HEK293 (cell line): ENCODE measurements around the genes SLC36A4, GPR83 and SRSF8.

DNA sequence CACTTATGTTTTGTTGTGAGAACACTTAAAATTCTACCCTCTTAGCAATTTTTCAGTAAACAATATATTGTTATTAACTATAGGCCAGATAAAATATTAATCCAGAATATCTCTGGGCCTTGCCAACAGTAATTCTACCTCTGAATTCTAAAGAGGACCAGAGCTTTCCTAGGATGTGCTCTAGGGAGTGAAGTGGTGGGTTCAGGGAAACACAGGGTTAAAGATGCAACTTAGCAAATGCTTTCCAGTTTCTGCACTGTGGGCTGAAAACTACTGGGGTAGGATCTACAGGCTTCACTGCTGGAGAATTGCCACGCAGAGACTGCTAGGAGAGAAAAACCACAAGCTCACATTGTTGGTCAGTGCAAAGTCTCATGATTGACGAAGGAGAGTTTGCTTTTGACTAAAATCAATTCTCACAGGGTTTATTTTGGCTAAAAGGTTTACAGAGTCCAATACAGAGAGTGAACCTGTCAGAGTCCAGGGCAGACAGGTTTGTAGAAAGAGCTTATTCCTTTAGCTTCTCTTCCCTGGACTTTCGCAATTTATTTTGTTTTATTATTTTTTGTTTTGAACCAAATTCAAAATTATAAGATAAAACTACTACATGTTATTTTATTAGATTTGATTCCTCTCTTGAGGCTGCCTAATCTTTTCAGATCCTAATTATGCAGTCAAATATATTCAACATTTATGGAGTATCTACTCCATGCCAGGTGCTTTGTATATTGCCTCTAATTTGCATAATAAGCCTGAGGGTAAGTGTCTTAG lies 64.6 kb downstream of the MTNR1B start:
- PRO-cap, result no peak
- RRBS, 2 experiments, result no CpG with 5 or more reads among the region's 3 CpGs

DNA sequence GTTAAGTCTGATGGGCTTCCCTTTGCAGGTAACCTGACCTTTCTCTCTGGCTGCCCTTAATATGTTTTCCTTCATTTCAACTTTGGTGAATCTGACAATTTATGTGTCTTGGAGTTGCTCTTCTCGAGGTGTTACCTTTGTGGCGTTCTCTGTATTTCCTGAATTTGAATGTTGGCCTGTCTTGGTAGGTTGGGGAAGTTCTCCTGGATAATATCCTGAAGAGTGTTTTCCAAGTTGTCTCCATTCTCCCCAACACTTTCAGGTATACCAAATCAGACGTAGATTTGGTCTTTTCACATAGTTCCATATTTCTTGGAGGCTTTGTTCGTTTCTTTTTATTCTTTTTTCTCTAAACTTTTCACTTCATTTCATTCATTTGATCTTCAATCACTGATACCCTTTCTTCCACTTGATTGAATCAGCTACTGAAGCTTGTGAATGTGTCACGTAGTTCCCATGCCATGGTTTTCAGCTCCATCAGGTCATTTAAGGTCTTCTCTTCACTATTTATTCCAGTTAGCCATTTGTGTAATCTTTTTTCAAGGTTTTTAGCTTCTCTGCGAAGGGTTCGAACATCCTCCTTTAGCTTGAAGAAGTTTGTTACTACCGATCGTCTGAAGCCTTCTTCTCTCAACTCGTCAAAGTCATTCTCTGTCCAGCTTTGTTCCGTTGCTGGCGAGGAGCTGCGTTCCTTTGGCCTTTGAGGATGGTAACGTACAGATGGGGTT lies 20.8 kb downstream of the SLC36A4 start:
- PRO-cap, result no peak
- RRBS, 2 experiments, result no CpG with 5 or more reads among the region's 14 CpGs

- PRO-cap, result bidirectional peak, plus-strand start at chr11:93198152, minus-strand start at chr11:93197884
- RRBS, 2 experiments, result 1% methylated on average over 37 to 44 of the region's 68 CpGs
These were observed at the start of gene SLC36A4 for GRCh38 chr11:93197719-93198606. Gene SLC36A4, minus strand, starts transcription at chr11:93197991.

DNA sequence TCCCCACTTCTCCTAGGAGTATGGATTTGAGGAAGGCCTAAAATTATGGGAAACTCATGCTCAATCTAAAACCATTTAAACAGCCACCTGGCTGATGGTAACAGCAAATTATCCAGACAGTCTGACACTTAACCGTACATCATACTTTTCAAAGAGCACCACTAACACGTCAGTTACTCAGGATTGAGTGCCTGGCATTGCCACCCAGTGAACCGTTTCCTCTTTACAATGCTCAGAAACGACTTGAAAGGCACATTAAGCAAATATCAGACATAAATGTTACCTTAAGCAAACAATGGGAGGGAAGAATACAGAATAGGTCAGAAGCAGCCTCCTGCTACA lies 18.8 kb upstream of the SLC36A4 start:
- PRO-cap, result no peak
- RRBS, 2 experiments, result no CpG with 5 or more reads among the region's 4 CpGs

DNA sequence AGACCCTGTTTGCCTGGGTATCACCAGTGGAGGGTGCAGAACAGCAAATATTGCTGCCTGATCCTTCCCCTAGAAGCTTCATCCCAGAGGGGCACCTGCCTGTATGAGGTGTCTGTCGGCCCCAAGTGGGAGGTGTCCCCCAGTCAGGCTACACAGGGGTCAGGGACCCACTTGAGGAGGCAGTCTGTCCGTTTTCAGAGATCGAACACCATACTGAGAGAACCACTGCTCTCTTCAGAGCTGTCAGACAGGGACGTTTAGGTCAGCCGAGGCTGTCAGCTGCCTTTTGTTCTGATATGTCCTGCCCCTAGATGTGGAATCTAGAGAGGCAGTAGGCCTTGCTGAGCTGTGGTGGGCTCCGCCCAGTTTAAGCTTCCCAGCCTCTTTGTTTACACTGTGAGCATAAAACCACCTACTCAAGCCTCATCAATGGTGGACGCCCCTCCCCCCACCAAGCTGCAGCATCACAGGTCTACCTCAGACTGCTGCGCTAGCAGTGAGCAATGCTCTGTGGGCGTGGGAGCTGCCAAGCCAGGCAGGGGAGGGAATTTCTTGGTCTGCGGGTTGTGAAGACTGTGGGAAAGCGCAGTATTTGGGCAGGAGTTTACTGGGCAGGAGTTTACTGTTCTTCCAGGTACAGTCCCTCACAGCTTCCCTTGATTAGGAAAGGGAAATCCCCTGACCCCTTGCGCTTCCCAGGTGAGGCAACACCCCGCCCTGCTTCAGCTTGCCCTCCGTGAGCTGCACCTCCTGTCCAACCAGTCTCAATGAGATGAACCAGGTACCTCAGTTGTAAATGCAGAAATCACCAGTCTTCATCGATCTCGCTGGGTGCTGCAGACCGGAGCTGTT lies 98.6 kb downstream of the SMCO4 start:
- PRO-cap, result no peak
- RRBS, 2 experiments, result no CpG with 5 or more reads among the region's 17 CpGs

DNA sequence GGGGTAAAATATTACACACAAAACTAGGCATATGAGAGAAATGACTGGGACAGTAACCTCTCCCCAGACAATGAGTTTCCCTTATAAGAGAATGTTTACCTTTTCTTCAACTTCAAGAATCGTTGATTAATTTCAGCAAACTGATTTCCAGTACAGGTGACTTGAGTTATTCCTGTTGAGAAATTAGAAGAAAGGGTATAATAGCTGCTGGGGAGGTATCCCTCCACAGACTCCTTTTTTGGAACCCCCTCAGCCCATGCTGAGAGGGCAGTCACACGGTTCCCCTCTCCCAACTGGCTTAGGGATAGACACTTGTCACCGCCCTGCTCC lies 44.0 kb downstream of the SMCO4 start:
- PRO-cap, result no peak
- RRBS, 2 experiments, result no CpG with 5 or more reads among the region's 3 CpGs

DNA sequence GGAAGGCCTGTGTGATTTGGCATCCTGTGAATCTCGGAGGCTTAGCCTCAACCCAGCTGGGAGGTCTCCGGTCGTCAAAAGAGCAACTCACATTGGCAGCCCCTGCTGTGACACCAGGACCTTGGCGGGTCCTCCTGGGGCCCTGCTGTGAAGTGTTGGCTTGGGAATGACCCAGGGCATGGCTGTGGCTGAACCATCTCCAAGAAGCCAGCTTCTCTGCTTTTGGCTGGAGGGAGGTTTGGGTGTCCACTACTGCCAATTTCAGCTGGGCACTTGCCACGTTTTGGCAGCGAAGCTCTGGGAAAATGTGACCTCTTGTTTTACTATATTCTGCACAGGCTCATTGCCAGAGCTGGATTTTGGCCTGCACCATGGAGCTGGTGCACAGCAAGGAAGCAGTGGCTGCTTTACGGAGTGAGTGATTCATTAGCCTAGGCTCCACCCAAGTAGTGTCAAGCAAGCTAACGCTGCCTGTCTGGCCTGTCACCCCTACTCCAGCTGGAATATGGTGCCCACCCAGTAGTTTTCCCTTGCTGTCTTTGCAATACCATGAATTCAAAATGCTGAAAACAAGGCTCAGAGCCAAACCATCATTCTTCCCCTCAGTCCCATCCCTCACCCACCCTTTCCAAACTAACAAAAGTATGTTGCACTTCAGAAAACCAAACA lies 24.3 kb upstream of the SMCO4 start:
- PRO-cap, result no peak
- RRBS, 2 experiments, result no CpG with 5 or more reads among the region's 8 CpGs

GRCh38 chr11:93570675-93571274 lies 27.6 kb upstream of the SMCO4 start:
- PRO-cap, result no peak
- RRBS, 2 experiments, result no CpG with 5 or more reads among the region's 5 CpGs

GRCh38 chr11:93731242-93731972 lies 9.9 kb downstream of the TAF1D start:
- PRO-cap, result no peak
- RRBS, 2 experiments, result no CpG with 5 or more reads among the region's 5 CpGs

DNA sequence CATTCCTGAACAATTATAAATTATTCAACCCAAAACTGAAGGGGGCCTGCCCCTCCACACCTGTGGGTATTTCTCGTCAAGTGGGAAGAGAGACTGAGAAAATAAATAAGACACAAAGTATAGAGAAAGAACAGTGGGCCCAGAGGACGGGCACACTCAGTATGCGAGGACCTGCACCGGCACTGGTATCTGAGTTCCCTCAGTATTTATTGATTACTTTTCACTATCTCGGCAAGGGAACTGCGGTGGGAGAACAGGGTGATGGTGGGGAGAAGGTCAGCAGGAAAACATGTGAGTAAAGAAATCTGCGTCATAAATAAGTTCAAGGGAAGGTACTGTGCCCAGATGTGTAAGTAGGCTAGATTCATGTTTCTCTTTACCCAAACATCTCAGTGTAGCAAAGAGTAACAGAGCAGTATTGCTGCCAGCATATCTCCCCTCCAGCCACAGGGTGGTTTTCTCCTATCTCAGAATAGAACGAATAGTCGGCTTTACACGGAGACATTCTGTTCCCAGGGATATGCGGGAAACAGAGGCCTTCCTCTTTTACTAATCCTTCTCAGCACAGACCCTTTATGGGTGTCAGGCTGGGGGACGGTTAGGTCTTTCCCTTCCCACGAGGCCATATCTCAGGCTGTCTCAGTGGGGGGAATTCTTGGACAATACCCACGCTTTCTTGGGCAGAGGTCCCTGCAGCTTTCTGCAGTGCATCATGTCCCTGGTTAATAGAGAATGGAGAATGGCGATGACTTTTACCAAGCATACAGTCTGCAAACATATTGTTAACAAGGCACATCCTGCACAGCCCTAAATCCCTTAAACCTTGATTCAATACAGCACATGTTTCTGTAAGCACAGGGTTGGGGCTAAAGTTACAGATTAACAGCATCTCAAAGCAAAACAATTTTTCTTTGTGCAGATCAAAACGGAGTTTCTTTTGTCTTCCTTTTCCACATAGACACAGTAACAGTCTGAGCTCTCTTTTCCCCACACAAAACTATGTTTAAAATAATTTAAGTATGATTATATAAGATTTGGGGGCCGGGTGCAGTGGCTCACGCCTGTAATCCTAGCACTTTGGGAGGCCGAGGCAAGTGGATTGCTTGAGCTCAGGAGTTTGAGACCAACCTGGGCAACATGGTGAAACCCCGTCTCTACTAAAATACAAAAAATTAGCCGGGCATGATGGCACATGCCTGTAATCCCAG lies 3.6 kb downstream of the C11orf54 start:
- PRO-cap, result unidirectional peak, plus-strand start at position 131 of the sequence; bidirectional peak, plus-strand start at position 470 of the sequence, minus-strand start at position 191 of the sequence
- RRBS, 2 experiments, result no CpG with 5 or more reads among the region's 21 CpGs

DNA sequence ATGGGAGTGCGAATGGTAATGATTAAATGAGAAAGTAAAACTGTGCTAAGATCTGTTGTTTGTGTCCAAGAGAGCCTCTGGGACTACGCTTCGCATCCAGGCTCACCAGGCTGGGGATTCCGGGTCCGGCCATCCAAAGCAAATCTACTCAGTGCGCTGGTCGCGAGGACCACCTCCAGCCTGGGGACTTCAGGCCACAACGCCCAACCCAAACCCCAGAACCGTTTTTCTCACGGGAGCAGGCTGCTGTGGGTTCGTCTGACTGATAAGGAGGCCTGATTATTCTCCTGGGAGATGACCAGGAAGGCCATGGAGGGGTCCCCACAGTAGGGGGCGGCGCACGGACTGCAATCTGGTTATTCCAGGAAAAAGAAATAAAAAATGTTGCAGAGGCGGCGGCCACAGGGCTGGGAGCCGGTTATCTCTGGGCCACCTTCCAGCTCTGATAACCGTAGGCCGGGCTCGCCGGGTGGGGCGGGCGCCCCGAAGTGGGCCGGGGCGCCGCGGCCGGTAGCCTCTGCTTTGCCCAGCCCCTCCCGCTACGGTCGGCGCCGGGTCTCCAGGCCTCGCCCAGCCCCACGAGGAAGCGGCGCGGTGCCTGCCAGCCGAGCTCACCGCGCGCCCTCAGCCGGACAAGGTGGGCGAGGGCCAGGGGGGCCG lies 616 bp downstream of the VSTM5 start:
- PRO-cap, result no peak
- RRBS, 2 experiments, result 76 to 96% methylated on average over 16 of the region's 47 CpGs

- PRO-cap, result no peak
- RRBS, 2 experiments, result no CpG with 5 or more reads among the region's 3 CpGs
These were observed 9.7 kb upstream of the PANX1 start for GRCh38 chr11:94118980-94119280.

GRCh38 chr11:94401214-94401828 lies at the start of gene GPR83:
Gene GPR83, minus strand, starts transcription at chr11:94401419.
- PRO-cap, result bidirectional peak, plus-strand start at chr11:94401549, minus-strand start at chr11:94401419
- RRBS, 2 experiments, result 2 to 4% methylated on average over 25 to 26 of the region's 50 CpGs

DNA sequence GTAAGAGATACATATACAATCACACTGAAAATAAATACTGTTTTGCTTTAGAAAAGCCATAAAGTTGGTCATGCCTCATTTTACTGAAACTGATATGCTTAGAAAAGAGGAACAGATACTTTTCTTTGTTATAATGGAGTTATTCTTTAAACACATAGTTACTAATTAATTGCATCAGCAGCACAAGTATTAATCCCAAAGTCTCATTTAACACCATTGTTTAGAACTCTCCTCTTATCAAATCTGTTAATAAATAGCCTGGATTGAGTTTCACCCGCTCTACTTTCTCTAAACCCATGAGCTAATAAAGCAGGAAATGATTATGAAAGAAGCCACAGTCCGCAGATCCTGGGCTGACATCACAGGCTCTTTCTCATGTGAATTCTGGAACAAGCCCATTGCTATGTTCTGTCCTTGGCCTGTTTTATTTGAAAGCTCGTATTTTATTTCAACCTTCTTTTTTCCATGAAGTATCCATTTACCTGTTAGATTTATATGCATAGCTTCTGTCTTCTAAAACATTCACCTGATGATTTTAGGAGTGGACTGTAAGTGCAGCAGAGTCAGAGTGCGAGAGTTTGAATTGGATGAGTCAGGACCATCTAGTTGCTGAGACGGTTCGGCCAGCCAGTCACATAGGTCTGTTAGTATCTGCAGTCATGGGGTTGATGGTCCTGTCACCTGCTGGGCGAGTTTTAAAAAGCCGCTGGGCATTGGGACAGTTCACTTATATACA lies 35.6 kb downstream of the PIWIL4 start:
- PRO-cap, result no peak
- RRBS, 2 experiments, result no CpG with 5 or more reads among the region's 8 CpGs

- PRO-cap, result no peak
- RRBS, 2 experiments, result no CpG with 5 or more reads among the region's 7 CpGs
These were observed 35.5 kb upstream of the AMOTL1 start for GRCh38 chr11:94732583-94733201.

DNA sequence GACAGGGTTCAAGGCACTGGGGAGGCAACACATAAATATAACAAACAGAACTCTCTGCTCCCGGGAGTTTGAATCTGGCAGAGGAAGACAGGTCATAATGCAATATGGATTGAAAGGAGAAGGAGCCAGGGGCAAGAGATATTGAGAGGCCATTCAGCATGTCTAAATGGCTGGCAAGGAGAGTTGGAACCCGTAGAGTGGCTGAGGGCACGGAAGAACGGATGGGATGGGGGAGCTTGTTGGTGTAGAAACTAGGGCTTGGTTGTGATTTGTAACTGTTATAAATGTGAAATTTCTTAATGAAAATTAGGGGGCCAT lies 28.2 kb downstream of the AMOTL1 start:
- PRO-cap, result no peak
- RRBS, 2 experiments, result no CpG with 5 or more reads among the region's 4 CpGs

- PRO-cap, result no peak
- RRBS, 2 experiments, result no CpG with 5 or more reads among the region's 6 CpGs
These were observed 46.6 kb downstream of the CWC15 start for GRCh38 chr11:94926530-94927305.

GRCh38 chr11:95066584-95067305 lies at the start of gene SRSF8:
Gene SRSF8, plus strand, starts transcription at chr11:95066919.
- PRO-cap, result unidirectional peak, plus-strand start at chr11:95066932; unidirectional peak, plus-strand start at chr11:95066990; bidirectional peak, plus-strand start at chr11:95067194, minus-strand start at chr11:95067131
- RRBS, 2 experiments, result under 1 to 1% methylated on average over 12 of the region's 34 CpGs

GRCh38 chr11:95108050-95108539 lies 18.4 kb downstream of the ENDOD1 start:
- PRO-cap, result unidirectional peak, minus-strand start at chr11:95108376
- RRBS, 2 experiments, result no CpG with 5 or more reads among the region's 8 CpGs

DNA sequence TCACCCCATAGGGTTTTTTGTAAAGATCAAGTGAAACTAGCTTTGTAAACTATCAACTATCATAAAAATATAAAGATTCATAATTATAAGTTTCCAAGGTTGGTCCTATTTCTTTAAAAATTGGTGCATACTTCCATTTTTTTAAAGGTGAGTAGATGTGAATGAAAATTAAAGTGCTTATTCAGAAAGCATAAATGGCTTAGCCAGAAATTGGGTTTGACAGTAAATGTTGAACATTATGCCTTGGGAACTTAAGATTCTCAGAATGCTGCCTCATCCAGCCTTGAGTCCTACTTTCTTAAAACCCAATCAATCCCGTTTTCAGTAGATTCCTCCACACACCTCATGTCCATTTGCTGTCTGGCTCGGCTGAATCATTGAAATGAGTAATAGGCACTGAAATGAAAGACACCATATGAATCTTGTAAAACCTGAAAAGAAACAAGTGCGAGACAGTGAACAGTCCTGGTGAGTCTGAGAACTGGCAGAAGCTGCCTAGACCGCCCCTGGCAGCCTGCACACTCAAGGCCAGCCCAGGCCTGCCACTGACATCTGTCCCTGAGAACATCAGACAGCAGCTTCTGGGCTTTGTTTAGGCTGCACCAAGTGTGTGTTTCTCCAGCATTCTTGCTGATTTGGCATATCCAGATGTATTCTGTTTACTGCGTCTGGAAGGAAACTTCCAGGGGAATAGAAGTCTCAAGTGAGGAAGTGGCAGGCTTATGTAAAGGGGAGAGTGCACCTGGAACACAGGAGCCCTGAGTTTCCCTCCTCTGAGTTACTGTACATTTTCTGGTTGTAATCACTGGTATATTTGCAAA lies 44.8 kb downstream of the ENDOD1 start:
- PRO-cap, result no peak
- RRBS, 2 experiments, result no CpG with 5 or more reads among the region's 5 CpGs